Neutrophil (primary cell): ENCODE measurements around a stretch of chr16.

DNA sequence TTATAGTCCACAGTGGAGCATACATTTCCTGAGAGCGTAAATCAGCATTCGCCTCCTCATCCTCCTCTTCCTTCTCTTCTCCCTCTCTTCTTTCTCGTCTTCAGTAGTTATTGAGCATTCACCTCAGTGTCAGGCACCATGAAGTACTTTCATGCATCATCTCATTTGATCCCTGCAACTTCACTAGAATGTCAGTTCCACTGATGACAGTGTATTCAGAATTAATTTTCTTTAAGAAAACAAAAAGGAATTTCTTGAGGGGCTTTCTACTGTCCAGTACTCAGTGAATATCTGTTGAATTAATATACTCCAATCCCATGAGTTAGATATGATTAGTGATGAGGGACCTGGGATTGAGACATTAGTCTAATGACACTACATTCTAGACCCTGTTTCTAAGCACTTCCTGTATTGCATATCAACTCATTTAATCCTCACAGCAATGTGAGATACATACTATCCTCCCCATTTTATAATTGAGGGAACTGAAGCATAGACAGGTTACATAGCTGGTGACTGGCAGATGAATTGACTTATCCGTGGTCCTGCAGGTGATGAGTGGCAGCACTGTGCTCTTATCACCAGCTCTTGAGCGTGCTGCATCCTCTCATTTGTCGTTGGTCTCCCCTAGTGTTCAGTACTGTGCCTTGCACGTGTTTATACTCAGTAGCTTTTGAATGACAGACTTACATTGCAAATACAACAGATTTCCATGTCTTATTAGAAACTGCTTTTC, 33.9 kb downstream of the NTAN1 start:
- PRO-cap, result no peak

- PRO-cap, result no peak
Observed at GRCh38 chr16:15154010-15154526, 60.0 kb upstream of the RRN3 start.

GRCh38 chr16:15206317-15206738, 112.3 kb upstream of the RRN3 start:
- PRO-cap, result no peak

DNA sequence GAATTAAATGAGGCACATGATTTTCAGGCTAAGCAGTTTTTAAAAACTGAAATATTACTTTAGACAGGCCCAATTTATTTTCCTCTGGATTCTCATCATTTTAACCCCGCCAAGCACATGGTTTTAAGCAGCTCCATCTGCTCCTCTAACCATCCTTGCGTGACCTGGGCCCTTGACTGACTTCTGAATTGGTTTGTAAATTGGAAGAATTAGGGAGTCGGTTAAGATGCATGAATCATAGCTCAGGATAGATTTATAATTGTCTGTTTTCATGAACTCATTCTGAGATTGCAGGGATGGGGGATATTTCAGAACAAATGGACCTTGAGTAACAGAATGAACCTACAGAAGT, 59.4 kb downstream of the BMERB1 start:
- PRO-cap, result no peak

DNA sequence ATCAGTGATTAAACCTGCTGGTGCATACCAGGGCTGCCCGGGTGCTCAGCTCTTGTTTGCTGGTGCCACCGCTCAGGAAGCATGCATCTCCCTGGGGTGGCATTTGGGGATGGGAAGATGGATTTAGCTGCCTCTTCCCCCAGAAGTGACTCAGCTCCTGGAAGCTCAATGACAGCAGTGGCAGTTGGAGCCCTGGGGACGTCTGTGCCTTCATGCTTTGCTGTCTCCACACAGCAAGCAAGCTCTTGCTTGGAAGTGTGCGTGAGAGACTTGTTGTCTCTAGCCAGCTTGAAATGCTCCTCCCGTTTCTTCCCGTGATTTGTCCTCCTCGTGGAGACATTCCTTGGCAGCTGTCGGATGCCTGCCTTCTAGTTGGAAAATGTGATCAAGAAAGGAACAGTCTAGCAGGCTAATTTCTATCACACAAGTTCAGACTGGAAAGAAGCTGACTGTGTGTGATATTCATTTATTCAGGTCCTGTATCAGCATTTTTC, 73.0 kb downstream of the BMERB1 start:
- PRO-cap, result no peak

GRCh38 chr16:15577614-15578071, 65.3 kb downstream of the MARF1 start:
- PRO-cap, result no peak

DNA sequence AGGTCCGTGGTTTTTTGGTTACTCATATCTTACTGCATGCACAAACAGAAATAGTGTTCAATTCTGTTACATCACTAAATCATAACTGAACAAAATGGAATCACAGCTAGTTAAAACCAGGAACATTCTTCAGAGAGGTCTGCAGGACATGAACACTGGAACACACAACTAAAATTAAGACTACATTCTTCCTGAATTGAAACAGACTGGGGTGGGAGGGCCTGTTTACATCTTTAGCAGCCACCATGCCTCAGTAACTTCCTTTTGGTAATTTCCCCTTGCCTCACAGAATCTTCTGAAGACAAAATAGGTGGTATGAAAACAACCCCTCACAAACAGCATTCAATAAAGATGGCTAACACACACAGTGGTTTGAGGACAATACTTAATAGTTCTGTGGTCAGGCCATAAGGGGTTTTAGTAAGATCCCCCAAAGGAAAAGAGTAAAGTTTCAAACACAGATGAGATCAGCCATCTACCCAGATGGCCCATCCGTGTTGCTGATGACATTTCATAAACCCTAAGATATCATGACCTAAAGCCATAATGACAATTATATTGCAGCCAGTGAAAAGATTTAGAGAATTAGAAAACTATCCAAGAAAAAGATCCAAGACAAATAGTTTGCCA, 6.5 kb downstream of the MARF1 start:
- PRO-cap, result no peak

GRCh38 chr16:15803494-15804112, 53.2 kb downstream of the MYH11 start:
- PRO-cap, result no peak

DNA sequence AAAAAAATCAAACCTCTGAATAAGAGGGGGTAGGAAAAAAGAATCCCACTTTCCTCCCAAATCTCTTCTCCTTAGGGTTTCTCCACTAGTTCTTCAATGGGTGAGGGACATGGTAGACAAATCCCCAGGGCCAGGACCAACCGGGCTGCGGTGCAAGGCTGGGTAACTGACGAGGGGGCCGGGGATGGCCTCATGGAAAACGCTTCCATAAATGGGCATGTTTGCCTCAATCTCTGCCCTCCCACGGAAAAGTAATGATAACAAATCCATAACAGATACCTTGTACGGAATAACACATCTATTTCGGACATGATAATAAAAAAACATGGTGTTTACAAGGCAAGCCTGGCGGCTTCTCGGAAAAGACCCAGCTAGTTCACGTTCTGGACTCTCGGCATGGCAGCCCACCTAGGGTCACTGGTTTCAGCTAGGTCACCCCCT, 2.0 kb downstream of the MYH11 start:
- PRO-cap, result no peak

- PRO-cap, result no peak
Observed at GRCh38 chr16:15960984-15961560, 11.7 kb downstream of the ABCC1 start.

GRCh38 chr16:15961561-15962109, 12.2 kb downstream of the ABCC1 start:
- PRO-cap, result no peak

DNA sequence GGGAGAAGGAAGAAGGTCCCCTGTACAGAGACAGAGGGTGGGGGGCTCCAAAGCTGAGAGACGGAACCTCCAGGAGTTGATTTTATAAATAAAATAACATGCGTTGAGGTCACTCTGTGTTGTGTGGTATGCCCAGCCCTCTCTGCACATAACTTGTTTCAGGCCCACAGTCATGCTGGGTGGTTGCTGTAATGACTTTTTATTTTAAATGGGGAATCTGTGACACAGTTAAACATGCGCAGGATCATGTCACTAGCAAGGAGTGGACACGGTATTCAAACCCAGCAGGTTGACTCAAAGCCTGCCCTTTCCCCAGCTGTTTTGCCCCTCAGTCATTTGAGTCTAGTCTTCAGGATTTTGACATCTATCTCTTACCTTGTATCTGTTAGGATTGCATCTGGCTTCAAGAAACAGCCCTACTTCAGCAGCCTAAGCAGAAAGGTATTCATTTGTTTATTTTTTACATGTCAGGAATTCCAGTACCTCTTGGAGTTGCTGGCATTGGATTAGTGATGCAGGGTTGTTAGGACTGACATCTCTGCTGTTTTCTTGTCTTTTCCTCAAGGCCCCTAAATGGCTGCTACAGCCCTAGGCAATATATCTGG, 22.6 kb downstream of the ABCC1 start:
- PRO-cap, result no peak

- PRO-cap, result no peak
Observed at GRCh38 chr16:15975064-15975633, 25.7 kb downstream of the ABCC1 start.

- PRO-cap, result no peak
Observed at GRCh38 chr16:16025534-16026083, 76.2 kb downstream of the ABCC1 start.

DNA sequence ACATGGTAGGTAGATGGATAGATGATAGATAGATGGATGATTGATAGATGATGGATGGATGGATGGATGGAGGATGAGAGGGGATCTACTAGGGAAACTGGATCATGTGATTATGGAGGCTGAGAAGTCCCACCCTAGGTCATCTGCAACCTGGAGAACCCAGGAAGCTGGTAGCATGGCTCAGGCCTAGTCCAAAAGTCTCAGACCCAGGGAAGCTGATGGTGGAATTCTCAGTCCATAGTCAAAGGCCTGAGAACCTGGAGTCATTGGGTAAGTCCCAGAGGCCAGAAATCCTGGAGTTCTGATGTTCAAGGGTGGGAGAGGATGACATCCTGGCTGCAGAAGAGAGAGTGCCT, 88.7 kb downstream of the ABCC1 start:
- PRO-cap, result no peak

- PRO-cap, result no peak
Observed at GRCh38 chr16:16100719-16101125, 122.6 kb downstream of the ABCC6 start.

GRCh38 chr16:16221376-16221861, 1.9 kb downstream of the ABCC6 start:
- PRO-cap, result no peak

- PRO-cap, result no peak
Observed at GRCh38 chr16:16255432-16256269, 23.3 kb downstream of the NOMO3 start.

DNA sequence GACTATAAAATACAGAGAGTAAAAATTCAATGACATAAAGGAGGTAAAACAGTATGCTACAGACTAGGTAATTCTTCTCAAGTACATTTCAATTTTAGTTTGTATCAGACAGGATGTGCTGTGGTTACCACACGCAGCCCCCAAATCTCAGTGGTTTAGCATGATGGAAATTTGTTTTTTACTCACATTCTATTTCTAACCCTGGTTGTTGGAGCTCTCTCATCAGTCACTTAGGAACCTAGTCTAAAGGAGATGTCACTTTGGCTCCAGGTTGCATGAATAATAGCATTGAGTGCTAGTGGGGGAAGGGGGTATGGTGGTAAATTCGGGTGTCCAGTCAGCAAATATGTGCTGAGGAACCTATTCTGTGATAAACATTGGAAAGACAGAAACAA, 444.0 kb downstream of the XYLT1 start:
- PRO-cap, result no peak

DNA sequence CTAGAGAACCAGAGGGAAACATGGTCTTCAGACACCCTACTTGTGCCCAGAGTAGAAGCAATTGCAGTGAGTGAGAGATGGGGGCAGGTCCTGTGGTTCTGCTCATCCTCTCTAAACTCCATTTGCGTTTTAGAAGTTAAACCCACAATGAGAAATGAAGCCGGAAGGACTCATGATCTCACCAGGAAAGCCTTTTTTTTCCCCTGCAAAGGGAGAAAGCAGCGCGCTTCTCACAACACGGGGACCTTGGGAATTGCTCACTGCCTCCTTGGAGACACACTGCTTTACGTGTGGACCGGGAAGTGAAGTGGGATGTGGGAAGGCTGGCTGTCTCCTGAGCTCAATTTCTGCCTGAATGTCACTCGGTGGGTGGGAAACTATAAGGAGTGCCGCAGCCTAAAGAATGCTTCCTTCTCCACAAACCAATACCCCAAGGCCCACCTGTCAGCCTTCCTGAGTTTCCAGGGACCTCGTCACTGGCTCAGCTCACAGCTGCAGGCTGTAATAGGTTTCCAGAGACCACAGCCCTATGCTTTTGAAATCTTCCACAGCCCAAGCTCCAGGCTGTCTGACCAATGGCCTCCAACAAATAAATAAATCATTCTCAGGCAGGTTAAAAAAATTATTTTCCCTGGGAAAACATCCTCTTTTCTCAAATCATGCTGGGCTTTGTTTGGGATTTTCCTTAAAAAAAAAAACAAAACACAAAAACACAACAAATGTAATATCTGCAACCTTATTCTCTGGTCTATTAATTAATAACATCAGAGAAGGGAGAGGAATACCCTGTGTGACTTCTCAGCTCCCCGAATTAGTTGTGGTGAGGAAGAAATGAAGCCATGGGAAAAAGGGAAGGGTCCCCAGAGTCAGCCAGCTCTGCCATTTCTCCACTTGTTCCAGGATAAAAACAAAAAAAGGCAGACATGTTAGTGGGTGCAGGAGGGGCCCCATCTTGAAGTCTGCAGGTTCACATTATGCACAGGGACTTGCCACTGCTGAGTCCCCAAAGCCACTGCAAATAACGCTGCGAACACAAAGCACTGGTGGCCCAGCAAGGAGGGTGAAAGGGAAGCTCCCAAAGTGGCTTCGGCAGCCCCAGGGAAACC, 365.2 kb downstream of the XYLT1 start:
- PRO-cap, result no peak